Monocyte (primary cell): ENCODE results near the genes RPL28, SBK3, ZNF71, ZNF264 and TRAPPC2B.

- PRO-cap, 2 experiments, result peak in 2 of 2 experiments; most common plus-strand start chr19:55385932 (in 2); most common minus-strand start chr19:55385395 (in 2)
Measured at GRCh38 chr19:55385241-55386158, at the start of gene RPL28. Gene RPL28, plus strand, starts transcription at chr19:55385932.

DNA sequence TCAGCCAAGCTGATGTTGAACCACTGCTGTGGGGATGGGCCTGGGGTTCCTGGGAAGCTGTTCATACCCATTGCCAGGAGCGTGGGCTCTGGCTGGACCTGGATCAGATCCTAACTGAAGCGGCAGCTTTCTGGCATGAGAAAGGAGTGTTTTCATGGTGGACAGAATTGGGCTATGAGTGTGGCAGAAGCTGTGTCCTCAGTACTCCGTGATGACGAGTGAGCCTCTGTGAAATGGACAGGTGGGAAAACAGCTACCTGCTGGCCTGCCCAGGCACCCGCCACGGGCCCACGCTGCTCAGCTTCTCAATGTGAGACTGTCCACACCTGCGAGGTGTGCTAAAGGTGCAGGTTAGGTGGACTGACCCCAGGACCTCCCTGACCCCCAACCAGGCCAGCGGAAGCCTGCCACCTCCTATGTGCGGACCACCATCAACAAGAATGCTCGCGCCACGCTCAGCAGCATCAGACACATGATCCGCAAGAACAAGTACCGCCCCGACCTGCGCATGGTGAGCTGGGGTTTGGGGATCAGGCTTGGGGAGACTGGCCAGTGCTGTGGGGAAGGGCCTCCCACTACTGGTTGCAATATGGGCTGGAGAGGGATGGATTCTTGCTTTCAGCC, 1.9 kb downstream of the RPL28 start:
- PRO-cap, 2 experiments, result no peak in any of the 2 experiments

DNA sequence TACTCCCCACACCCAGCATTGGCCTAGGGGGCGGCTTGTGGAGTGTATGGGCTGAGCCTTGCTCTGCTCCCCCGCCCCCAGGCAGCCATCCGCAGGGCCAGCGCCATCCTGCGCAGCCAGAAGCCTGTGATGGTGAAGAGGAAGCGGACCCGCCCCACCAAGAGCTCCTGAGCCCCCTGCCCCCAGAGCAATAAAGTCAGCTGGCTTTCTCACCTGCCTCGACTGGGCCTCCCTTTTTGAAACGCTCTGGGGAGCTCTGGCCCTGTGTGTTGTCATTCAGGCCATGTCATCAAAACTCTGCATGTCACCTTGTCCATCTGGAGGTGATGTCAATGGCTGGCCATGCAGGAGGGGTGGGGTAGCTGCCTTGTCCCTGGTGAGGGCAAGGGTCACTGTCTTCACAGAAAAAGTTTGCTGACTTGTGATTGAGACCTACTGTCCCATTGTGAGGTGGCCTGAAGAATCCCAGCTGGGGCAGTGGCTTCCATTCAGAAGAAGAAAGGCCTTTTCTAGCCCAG, 2.5 kb downstream of the RPL28 start:
- PRO-cap, 2 experiments, result no peak in any of the 2 experiments

DNA sequence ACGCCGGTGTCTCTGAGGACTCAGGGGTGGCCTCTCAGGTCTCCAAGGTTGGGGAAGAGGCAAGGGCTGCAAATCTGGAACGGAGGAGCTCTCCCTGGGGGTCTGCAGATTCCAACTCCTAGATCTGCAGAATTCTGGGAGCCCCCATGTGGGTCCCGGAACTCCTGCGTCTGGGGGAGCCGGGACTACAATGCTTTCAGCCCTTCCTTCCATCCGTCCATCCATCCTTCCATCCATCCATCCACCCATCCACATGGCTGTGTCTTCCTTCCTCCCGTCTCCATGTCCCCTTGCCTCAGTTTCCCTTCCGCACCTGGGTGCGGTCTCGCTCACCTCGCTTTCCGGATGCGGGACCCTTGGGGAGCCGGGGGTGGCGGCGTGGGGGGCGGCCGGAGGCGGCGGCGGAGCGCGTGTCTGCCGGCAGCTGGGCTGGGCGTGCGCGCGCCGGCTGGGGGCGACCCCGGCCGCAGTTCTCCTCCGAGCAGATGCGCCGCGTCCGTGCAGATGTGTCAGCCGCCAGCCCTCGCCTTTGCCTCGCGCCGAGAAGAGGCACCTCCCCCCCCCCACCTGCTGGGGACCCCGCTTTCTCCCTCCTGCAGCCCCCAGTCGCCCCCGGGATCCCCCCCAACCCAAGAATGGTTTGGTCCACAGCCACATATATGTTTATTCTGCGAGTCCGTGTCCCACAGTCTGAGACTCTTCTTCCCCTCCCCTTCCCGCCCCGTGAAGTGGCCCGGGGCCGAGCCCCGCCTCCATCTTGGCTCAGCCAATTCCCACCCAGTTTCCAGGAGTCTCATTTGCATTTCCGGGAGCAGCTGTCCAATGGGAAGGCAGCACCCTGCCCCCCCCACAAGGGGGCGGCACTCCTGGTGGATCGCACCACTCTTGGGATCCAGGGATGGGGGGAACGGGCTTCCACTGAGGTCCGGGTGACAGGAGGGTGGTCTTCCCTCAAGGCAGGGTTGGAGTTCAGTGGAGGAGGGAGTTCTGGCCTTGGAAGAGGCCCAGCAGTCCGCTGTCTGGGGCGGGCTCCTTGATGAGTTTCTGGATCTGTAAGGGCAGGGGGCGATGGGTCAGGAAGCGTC, 8.8 kb downstream of the ISOC2 start:
- PRO-cap, 2 experiments, result no peak in any of the 2 experiments

DNA sequence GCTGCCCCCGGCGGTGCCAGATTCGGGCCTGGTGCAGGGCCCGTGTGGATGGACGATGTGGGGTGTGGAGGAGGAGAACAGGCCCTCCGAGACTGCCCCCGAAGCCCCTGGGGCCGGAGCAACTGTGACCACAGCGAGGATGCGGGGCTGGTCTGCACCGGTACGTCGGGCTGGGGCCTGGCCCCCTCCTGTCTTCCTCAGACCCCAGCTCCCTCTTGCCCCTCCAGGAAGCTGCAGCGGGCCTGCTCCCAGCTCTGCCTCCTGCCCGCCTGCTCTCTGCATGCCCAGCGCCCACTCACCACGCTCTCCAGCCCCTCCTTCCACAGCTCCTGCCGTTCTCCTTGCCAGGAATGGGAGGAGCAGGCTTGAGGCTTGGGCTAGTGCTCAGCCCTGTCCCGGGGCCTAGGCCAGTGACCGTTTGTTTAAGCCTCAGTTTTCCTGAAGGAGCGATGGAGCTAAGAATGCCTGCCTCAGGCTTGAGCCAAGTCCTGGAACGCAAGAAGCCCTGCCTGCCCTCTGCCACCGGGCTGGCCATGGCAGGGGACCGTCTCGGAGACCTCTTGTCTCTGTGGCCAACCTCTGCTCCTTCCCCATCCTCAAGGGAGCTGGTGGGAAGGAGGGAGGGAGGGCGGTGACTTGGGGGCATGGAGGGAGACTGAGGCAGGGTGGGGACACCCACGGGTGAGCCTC, 2.8 kb downstream of the SSC5D start:
- PRO-cap, 2 experiments, result no peak in any of the 2 experiments

DNA sequence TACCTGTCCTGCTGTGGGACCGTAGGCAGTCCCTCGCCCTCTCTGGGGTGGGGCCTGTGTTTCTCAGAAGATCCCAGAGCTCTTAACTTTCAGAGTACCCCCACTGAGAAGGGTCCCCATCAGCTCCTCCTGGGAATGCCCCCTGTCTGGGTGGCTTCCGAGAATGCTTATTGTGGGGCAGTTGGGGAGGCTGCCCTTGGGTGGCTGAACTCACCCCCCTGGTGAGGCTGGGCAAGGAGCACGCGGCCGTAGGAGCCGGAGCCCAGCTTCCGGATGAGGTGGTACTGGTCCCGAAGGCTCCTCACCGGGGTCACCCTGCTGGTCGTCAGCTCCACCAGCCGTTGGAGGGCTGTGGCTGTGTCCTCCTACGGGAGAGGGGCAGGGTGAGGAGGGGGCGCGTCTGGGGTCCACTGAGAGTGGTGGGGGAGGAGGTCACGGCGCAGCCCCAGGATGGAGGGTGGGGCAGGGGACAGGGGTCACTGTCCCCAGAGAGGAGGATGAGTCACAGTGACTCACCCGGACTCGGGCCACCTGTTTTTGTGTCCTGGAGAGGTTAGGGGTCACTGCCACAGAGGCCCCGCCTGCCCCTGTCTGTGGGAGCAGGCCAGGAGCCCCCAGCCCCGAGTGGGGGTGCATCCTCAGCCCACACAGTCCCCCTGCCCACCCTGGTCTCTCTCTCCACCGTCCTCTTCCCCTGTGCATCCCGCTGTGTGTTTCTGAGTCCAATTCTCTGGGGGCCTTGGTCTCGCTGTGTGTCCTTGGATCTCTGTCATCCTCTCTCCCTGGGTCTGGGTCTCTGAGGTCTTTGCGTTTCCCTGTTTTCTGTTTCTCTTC, 541 bp downstream of the SBK3 start:
- PRO-cap, 2 experiments, result no peak in any of the 2 experiments

GRCh38 chr19:55545492-55546808, at the start of gene SBK3:
Gene SBK3, minus strand, starts transcription at chr19:55545543.
- PRO-cap, 2 experiments, result no peak in any of the 2 experiments

- PRO-cap, 2 experiments, result no peak in any of the 2 experiments
Measured at GRCh38 chr19:55554280-55555253, 9.2 kb upstream of the SBK3 start.

- PRO-cap, 2 experiments, result no peak in any of the 2 experiments
Measured at GRCh38 chr19:55638998-55639449, 1.8 kb upstream of the ZNF580 start.

- PRO-cap, 2 experiments, result peak in 1 of 2 experiments; most common plus-strand start chr19:55712591 (in 1)
Measured at GRCh38 chr19:55712345-55712810, 25.8 kb downstream of the NLRP9 start.

- PRO-cap, 2 experiments, result peak in 2 of 2 experiments; most common minus-strand start chr19:56083933 (in 2)
Measured at GRCh38 chr19:56083661-56083998, 37.5 kb downstream of the ZNF787 start.

DNA sequence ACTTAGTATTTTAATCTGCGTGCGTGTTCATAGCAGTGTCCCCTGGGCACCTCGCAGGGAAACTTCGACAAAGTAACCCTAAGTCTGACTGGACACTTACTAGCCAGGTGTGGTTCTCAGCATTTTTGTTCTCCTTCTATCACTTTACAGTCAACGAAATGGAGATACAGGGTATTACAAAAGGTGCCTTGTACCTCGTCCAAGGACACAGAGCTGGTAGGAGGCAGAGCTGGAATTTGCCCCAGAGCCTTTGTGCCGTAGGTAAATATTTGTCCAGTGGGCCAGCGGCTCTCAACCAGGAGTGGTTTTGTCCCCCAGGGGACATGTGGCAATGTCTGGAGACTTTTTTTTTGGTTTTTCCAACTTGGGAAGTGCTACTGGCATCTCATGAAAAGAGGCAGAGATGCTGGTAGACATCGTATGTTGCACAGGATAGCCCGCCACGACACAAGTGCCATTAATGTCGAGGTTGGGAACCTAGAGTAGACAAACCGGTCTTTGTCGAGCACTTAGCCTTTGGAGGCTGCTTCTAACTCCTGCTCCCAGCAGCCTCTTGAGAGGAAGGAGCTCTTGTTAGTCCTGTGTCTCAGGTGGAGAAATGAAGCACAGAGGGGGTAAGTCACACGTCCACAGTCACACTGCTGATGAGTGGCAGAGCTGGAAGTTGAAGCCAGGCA, 1.2 kb downstream of the ZNF444 start:
- PRO-cap, 2 experiments, result no peak in any of the 2 experiments

- PRO-cap, 2 experiments, result no peak in any of the 2 experiments
Measured at GRCh38 chr19:56142834-56143609, 1.9 kb downstream of the ZNF444 start.

DNA sequence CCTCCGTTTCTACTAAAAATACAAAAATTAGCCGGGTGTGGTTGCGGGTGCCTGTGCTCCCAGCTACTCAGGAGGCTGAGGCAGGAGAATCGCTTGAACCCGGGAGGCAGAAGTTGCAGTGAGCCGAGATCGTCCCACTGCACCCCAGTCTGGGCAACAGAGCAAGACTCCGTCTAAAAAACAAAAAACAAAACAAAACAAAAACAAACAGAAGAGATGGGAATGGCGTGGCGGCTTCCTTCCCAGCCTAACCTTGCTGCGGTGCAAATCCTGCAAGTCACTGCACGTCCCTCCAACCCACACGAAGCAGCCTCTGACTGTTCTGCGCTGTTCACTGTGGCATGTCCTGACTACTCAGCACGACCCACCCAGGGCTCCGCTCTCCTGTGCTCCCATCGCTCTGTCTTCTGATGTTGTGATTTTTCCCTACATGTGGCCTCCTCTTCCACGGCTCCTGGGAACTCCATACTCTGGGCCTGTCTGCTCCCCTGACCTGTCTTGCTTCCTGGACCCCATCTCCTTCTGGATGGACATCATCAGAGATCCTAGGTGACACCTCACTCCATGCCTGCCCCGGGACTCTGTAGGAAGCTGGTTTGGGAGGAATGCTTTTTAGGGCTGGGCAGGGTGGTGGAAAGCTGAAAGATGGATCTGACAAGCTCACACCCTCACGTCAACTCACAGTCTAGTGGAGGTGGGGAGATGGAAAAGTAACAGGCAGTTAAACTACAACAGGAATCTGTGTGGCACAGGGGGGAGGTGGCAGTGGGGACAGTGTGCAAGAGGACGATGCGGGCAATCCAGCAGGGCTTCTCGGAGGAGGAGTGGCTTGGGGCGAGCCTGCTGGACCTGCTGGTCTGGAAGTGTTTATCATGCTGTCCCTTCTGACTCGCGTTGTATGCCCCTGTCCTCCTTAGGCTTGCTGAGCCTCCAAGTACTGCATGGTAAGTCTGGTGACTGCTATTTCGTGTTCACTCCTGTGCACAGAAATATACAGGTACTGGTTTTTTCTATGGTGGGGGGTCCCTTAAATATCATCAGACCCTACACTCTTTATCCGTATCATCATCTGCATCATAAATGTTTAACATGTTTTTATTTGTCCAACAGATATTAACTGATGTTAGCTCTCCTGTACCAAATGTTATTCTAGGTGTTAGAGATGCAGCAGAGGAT, 18.8 kb downstream of the ZSCAN5A start:
- PRO-cap, 2 experiments, result no peak in any of the 2 experiments

GRCh38 chr19:56315064-56315658, 522 bp upstream of the ZSCAN5A start:
- PRO-cap, 2 experiments, result peak in 2 of 2 experiments; most common plus-strand start chr19:56315277 (in 2); most common minus-strand start chr19:56315362 (in 1)

- PRO-cap, 2 experiments, result no peak in any of the 2 experiments
Measured at GRCh38 chr19:56594810-56595772, at the start of gene ZNF71. Gene ZNF71, plus strand, starts transcription at chr19:56595302.

GRCh38 chr19:56864649-56865193, 24.2 kb upstream of the PEG3 start:
- PRO-cap, 2 experiments, result no peak in any of the 2 experiments

- PRO-cap, 2 experiments, result peak in 1 of 2 experiments; most common plus-strand start chr19:57191768 (in 1)
Measured at GRCh38 chr19:57191052-57192118, at the start of gene ZNF264. Gene ZNF264, plus strand, starts transcription at chr19:57191500.

- PRO-cap, 2 experiments, result no peak in any of the 2 experiments
Measured at GRCh38 chr19:57214467-57215052, 16.3 kb upstream of the AURKC start.

- PRO-cap, 2 experiments, result peak in 2 of 2 experiments; most common plus-strand start chr19:57363593 (in 2); most common minus-strand start chr19:57363239 (in 2)
Measured at GRCh38 chr19:57362869-57363732, at the start of gene TRAPPC2B. Gene TRAPPC2B, plus strand, starts transcription at chr19:57363551.